Peripheral blood mononuclear cell (primary cell): Measurements from ENCODE around the genes POM121L2, H2AC17, OR2B2 and ZKSCAN8.

DNA sequence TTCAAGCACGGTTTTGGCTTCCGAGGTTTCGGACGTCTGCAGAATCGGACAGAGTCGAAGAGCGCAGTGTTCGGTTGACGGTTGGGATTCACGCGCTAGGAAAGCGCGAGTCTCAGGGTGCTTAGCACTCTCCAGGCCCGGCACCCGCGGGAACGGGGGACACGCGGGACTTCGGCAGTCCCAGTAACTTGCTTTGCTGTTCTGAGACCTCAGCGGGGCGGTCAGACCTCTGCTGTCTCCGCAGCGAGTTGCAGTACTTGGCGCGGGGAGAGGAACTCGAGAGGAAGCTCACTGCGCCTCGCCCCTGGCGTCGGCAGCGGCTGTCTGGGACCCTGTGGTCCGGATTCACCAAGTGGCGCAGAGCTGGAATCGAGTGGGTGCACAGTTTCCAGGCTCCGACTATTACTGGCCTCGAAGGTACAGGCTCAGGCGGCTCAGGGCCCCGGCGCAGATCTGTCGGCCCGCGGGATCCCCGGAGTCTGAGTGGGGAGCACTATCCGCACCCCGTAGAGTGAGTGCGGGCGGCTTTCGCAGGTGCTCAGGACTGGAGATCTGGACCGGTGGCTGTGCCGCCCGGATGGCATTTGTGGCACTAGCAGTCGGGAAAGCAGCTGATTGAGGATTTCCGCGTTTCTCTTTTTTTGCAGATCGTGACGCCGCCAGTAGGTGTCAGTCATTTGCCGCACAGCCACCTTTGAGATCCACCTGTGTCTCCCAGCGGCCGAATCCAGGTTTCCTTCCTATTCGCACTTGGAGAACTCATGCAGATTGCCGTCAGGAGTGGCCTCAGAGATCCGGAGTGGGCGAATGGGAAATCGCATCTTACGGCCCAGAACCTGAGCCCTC lies at the start of gene POM121L2:
Gene POM121L2 (minus strand): TSS at position 76 of the 846 bp plus-strand sequence.
- PRO-cap, 8 experiments, result no peak in any of the 8 experiments

GRCh38 chr6:27334864-27335381 lies 22.9 kb upstream of the POM121L2 start:
- PRO-cap, 8 experiments, result no peak in any of the 8 experiments

GRCh38 chr6:27670318-27670801 lies 137.4 kb downstream of the H2BC13 start:
- PRO-cap, 8 experiments, result peak in 5 of 8 experiments; most common minus-strand start chr6:27670643 (in 5)

- PRO-cap, 8 experiments, result peak in 2 of 8 experiments; most common minus-strand start chr6:27684774 (in 2)
Observed at GRCh38 chr6:27684433-27685053, 123.2 kb downstream of the H2BC13 start.

GRCh38 chr6:27753852-27754640 lies 53.7 kb downstream of the H2BC13 start:
- PRO-cap, 8 experiments, result no peak in any of the 8 experiments

DNA sequence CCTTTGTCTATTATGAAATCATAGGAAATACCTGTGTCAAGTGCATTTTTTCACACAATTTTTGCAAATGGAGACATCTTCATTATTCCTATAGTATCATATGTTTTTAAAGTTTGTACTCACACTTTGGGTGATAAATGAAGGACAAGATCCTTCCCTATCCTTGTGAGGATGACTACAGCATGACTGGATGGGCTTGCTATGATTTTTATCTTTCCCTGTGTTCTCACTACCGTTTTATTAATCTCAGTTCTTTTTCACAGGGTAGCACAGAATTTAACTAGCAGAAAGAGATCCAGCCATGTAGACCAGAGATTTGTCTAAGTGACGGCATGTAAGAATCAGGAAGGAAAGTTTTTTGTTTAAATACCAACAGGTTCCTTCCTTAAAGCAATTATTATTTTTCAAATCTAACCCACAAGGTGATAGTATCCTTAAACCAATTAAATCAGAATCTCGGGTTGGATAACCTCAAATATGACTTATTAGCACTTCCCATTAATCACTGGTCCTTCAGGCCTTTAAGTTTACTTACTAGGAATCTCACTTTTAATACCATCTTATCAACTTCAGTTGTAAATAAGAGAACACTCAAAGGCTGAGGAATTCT lies 1.4 kb downstream of the H4C12 start:
- PRO-cap, 8 experiments, result no peak in any of the 8 experiments

GRCh38 chr6:27836491-27836701 lies 1.8 kb downstream of the H2AC15 start:
- PRO-cap, 8 experiments, result no peak in any of the 8 experiments

- PRO-cap, 8 experiments, result peak in 2 of 8 experiments; most common plus-strand start chr6:27837901 (in 2)
Observed at GRCh38 chr6:27837647-27838205, 449 bp downstream of the H2AC15 start.

GRCh38 chr6:27891442-27891860 lies 825 bp upstream of the H3C12 start:
- PRO-cap, 8 experiments, result no peak in any of the 8 experiments

- PRO-cap, 8 experiments, result peak in 8 of 8 experiments; most common plus-strand start chr6:27892787 (in 2); most common minus-strand start chr6:27893185 (in 5)
Observed at GRCh38 chr6:27892554-27893314, at the start of gene H2AC17. TSS of gene H2AC17 (minus strand) at chr6:27893185.

- PRO-cap, 8 experiments, result no peak in any of the 8 experiments
Observed at GRCh38 chr6:27894275-27894849, 1.1 kb downstream of the H2BC17 start.

DNA sequence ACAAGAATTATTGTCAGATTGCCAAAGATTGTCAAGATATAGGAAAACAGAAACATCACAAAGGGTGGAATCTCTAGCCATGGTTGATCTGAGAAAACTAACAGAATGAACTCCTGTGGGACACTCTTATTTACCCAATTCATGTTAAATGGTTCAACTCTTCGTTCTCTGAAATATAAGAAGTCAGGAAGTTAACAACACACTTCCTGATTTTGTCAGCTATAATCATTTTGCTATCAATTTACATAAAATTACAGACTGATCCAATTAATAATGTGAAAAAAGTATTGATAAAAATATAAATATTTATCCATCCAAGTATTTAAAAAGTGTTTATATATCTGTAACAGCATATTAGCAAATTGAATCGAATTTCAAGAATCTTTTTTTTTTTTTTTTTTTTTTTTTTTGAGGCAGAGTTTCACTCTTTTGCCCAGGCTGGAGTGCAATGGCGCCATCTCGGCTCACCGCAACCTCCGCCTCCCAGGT lies at the start of gene OR2B2:
Gene OR2B2 (minus strand): TSS at position 220 of the 489 bp plus-strand sequence.
- PRO-cap, 8 experiments, result no peak in any of the 8 experiments

- PRO-cap, 8 experiments, result peak in 8 of 8 experiments; most common plus-strand start chr6:28104849 (in 3); most common minus-strand start chr6:28104699 (in 7)
Observed at GRCh38 chr6:28104449-28105850, 19.5 kb upstream of the ZSCAN16 start.

- PRO-cap, 8 experiments, result peak in 8 of 8 experiments; most common plus-strand start chr6:28141909 (in 7); most common minus-strand start chr6:28141762 (in 5)
Observed at GRCh38 chr6:28141298-28142631, at the start of gene ZKSCAN8. TSS of gene ZKSCAN8 (plus strand) at chr6:28141883.

GRCh38 chr6:28323808-28324373 lies 12.1 kb downstream of the ZSCAN31 start:
- PRO-cap, 8 experiments, result no peak in any of the 8 experiments

GRCh38 chr6:28356514-28356888 lies 6.8 kb downstream of the ZKSCAN3 start:
- PRO-cap, 8 experiments, result no peak in any of the 8 experiments

GRCh38 chr6:28399119-28399501 lies 437 bp downstream of the ZSCAN12 start:
- PRO-cap, 8 experiments, result no peak in any of the 8 experiments

DNA sequence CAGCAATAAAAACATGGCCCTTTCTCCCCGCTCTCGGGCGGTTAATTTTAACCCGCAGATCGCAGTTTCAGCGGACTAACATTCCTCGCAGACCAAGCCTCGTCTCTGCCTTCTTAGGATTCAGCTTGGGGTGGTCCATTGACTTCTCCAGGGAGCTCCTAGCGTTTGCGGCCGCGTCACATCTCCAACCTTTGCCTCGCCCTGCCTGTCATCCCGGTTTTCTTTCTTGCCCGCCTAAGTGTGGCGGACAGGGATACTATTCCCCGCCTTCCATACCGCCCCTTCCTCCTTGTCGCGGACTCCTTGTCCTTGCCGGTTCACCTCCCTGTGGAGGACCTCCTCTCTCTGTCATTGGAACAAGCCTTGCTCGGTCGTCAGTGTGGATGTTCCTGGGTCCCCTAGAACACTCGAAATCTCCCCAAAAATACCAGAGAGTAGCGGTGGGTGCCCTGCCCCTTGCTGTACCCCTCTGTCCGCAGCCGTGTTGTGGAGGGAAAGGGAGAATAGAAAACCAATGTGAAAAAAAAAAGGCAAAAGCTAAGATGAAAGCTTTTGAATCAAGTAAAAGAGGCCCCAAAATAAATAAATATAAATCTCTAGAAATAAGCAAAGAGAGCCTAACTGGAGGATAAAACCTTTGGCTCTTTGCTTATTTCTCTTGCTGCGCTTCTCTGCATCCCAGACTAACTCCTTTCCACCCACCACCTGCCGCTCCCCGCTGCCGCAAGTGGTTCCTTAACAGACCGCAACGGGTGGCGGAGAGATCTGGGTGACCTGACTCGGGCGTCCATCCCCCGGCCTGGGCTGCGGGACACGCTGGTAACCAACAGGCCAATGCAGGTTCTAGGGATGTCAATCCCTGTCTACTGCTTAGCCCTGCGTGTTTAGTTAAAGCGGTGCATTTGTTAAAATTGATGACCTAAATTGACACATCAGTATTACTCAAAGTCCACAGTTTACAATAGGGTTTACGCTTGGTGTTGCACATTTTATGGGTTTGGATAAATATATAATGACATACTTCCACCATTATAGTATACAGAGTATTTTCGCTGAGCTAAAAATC lies 48.5 kb upstream of the SCAND3 start:
- PRO-cap, 8 experiments, result no peak in any of the 8 experiments

- PRO-cap, 8 experiments, result no peak in any of the 8 experiments
Observed at GRCh38 chr6:28710151-28710879, 123.2 kb upstream of the SCAND3 start.

DNA sequence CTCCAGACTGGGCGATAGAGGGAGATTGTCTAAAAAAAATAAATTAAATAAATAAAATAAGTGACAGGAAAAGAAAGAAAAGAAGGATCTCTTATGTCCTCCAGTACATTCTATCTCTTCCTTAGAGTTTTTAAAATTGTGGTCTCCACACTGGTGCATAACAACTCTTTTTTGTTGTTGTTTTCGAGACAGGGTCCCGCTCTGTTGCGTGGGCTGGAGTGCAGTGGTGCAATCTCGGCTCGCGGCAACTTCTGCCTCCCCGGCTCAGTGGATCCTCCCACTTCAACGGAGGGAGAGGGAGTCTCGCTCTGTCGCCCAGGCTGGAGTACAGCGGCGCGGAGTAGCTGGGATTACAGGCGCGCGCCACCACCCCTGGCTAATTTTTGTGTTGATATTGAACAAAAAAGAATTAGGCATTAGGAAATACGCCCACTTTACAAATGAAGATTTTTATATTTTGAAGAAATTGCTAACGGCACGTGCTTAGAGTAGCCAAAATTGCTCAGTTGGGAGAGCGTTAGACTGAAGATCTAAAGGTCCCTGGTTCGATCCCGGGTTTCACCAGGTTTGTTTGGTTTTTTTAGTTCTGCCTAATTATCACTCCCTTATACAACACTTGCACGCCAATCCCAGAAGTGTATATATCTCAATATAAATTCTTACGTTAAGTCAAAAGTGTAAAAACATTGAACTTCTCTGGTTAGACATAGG lies 159.7 kb downstream of the TRIM27 start:
- PRO-cap, 8 experiments, result no peak in any of the 8 experiments